ENCODE measurements around a stretch of chr14.

DNA sequence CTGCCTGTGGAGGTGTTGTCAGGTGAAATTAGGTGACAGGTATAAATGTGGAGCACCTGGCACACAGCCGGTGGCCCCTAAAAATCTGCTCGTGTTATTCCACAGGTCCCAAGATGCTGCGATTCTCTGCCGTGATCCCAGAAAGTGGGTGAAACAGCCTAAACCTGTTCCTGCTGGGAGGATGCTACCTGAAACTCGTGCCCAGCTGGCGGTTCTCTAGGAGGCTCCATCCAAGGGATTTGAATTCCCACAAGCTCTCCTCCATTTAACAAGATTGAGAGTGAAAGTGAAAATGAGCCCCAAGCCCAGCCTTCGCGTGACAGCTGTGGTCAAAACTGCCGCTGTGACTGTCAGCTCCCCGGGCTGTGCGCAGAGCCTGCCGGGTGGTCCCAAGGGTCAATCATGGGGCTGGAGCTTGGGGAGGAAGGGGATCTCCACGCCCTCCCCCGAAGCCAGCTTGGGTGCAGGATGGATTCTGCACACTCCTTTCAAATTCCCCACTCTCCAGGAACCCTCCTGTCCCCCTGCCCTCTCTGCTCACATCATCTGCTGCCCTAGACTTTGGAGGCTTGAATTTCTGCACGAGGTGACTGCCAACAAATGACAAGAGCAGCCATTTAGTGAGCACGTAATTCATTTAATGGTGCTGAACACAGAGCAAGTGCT is 5.4 kb downstream of the ASB2 start:
- PRO-cap: no peak

DNA sequence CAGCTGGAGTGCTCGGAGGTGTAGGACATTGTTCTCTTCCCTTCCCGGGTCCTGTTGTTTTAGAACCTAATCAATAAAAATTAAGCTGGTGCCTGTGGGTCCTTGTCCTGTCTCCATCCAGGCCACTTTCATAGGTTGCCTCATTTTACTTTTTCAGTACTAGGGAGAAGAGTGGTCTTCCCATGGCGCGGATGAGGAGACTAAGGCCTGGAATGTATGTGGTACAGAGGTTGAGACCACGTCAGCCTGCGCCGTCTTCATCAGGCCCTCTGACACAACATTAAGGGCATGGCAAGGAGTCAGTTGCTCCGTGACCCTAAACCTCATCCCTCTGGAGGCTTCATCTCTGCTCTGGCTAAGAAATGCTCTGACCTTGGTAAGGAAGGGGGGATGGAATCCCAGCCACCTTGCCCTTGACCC is 4.0 kb downstream of the ASB2 start:
- PRO-cap: no peak

DNA sequence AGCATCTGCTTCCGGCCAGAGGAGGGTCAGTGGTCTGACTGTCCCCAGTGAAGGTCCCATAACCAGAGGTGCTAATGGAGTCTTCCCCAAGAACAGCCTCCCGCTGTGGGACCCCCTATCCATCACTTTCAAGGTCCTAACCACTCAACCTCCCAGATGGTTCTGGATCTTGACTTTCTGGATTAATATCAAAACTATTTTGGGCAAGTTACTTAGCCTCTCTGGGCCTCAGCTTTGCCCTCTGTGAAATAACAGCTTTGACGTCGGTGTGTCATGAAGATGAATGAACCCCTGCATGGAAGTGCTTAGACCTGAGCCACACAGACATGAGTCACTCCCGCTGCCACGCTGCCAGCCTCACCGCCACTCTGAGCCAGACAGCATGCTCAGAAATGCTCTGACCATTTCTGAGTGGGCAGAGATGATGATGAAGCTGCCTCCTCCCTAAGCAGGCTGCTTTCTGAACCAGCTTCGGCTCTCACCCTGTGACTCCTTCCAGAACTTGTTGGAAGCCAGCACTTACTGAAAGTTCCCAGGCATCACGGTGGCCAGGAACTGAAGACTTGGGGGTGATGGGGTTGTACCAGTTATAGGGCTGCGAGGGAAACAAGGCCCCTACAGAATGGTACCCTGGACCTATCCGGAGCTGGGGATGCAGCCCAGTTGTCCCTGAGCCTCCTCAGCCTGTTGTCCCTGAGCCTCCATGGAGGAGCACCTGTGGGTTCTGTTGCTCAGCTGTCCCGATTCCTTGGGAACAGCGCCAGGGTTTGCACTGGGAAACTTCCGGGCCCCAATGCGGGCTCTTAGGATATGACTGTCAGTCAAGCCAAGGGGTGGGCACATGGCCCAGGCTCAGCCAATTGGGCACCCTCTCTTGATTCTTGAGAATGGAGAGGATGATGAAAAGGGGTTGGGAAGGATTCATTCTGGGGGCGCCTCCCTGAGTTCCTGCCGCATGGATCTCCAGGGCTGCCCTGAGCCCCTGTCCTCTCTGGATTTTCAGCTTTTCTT is 2.0 kb upstream of the CCDC197 start:
- PRO-cap: no peak

DNA sequence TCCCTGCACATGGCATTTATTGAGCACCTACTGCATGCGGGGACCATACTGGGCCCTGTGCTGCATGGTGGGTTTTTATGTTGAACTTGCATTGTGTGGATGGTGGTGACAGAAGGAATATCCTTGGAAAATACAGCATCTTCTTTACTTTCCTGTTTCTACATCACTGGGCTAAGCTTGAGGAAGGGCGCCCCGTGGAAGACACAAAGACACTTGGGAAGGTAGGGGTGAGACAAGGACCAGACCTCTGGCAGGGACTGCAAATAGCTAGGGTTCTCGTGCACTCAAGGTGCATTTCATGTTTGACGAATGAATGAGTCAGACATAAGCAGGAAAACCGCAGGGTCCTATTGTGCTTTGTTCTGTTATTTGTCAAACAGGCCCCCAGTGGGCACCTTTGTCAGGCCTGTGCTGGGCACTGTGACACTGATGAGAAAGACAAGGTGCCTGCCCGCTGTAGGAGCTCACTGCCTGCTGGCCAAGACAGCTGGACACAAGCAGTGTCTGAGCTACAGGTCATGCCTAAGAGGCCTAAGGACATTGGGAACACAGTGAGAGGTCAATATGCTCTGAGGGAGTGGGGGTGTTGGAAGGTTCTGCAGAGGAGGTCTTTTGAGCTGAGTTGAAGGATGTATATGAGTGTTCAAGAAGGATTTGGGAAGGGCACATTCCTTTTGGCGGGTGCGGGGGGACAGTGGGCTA is 2.3 kb downstream of the OTUB2 start:
- PRO-cap: no peak

DNA sequence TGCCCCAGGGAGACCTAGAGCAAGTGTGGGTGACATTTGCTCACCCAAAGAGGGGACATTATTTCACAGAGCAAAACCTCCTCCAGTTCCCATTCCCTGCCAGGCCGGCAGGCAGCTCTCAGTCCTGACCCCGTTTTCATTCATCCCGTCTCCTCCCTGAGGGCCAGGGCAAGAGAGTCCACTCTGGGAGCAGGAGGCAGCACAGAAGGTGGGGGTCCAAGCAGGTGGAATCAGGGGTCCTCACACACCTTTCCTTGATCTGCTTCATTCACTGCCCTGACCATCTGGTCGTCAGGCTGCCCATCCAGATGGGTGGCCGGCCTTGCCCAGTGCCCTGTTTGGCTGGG is 2.3 kb downstream of the SERPINA10 start:
- PRO-cap: no peak

DNA sequence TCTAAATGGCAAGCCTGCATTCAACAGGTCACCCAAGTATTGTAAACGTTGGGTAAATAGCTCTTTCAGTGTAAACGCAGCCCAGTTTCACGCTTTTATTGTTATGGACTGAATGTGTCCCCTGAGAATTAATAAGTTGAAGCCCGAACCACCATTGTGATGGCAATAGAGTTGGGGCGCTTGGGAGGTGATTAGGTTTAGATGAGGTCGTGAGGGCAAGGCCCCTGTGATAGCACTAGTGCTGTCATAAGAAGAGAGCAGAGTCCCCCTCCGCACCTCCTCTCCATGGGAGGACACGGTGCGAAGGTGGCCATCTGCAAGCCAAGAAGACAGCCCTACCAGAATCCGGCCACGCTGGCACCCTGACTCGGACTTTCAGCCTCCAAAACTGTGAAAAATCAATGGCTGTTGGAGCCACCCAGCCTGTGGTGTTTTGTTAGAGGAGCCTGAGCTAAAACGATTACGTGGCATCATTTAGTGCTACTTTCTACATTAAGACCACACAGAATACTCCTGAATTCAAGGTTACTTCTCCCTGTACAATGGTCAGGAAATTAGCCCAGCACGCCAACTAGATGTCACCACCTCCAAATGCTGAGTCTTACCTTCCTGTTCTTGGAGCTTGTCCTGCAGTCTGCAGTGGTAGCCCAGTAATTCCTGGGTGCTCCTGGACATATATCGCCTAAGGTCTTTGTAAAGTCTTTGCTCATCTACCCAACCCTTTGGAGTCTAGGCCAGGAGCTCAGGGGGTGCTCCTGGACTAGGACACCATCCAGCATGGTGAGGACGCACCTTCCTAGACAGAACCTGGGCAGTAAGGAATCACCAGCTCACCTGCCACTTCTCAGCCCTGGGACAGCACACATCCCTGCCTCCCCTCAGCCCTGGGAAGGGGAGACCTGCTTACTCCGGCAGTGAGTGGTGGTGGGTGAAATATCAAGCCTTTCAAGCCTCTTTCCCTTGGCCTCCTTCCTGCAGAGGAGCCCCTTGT is 769 bp downstream of the SERPINA10 start:
- PRO-cap: no peak

GRCh38 chr14:94317231-94317658 is 5.9 kb downstream of the SERPINA6 start:
- PRO-cap: no peak

GRCh38 chr14:94392055-94393137 is 4.0 kb upstream of the SERPINA1 start:
- PRO-cap: no peak

GRCh38 chr14:94481665-94482297 is 5.8 kb upstream of the SERPINA9 start:
- PRO-cap: no peak

DNA sequence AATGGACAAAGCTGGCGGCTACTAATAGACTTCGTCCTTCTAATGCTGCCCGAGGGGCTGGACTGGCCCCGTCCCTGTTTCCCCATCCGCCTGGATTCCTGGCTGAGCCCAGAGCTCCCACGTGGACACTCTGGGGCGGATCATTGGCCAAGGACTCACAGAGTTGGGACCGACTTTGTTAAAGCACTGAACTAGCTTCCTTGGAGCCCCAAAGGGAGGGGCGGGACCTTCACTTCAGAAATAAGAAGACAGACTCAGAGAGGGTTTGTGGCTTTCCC is 10.6 kb upstream of the SERPINA9 start:
- PRO-cap: bidirectional peak, plus-strand start at position 154 of the sequence, minus-strand start at position 96 of the sequence

- PRO-cap: no peak
Measured at GRCh38 chr14:94591132-94591655, 10.0 kb downstream of the SERPINA5 start.

DNA sequence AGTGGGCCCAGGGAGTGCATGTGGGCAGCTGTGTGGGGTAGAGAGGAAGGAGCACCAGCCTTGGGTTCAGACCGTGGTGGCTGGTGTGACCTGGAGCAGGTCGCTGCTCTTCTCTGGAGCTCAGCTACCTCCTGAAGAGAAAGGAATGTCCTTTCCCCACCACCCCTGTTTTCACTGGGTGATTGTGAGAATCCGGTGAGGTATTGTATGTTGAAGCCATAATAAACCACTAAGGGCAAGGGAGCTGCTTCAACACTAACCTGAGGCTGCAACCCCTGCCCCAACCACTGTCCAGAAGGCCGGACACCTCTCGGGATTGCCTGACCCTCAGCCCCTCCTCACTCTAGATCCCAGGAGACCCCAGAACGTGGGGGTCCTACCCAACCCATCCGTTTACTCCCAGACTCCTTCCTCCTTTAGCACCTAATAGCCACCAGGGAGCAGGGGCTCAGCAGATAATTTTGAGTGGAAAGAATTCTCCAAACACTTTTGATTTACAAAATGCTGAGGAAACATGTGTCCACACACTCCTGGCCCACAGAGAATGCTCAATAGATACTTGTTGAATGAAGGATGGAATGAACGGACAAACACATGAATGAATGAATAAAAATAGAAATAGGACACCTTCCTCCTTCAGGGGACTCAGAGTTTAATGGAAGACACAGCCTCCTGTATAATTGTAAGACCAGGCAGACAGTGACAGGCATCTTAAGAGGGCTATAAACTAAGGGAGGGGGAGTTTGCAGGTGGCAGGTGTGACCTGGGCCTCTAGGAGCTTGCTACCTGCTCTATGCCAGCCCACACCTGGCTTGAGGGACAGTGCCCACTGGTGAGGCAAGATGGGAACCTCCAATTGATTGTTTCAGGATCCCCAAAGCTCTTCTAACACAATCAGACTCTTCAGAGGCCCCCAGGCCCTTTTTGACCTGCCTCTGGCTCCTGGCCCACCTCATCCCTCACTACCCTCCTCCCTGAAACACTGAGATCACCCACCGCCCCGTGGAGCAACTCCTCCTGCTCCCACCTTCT is 8.9 kb downstream of the SERPINA3 start:
- PRO-cap: no peak

DNA sequence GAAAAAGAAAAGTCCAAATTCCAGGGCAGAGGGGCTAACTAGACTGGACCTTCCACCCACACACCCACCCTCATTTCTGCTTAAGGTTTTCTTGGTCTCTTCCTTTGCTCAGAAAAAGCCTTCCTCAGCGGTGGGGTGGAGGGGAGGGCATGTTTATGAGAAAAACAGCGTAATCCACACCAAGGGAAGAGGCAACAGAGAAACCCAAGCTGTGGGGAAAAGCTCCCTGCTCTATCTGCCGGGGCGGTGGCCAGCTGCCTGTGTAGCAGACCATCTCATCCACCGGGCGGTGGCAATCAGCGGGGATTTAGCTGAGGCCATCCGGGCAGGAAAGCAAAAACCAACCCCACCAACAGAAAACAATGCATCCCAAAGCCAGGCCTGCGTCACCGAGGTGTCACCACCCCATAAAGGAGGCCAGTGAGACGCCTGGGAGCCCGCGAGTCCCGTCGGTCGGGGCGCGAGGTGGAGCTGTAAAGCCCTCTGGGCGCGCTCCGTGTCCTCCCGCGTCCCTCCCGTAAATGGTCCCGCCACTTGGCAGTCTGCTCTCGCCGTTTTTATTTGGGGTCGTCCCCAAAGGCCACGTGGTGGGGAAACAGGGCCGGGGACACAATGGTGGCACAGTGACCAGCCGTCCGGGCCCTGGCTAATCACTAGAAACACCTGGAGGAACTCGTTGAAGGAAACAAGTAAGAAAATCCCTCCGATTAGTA is 94.5 kb upstream of the GSC start:
- PRO-cap: no peak

GRCh38 chr14:94945553-94946013 is 175.7 kb upstream of the GSC start:
- PRO-cap: no peak

DNA sequence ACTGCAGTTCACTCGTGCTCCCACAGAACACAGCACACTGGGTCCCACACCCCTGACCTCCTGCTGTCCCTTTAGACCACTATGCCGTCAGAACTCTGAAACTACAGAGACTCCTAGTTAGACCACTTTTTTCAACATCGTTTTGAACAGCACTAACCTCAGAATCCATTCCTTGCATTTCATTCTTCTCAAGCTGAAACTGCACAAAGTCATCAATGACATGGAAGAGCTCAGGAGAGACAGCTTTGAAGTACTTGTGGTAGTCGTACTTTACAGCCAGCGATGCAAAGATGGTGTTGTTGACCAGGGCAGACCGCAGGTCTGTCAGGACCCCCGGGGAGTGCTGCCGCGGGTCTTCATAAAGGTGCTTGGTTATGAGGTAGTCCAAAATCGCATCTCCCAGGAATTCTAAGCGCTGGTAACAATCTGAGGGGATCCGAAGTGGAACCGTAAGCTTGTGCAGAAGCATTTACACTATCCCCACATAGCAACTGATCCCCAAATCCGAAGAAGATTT is 63.5 kb downstream of the DICER1 start:
- PRO-cap: no peak

- PRO-cap: no peak
Measured at GRCh38 chr14:95103068-95103628, 54.2 kb downstream of the DICER1 start.

DNA sequence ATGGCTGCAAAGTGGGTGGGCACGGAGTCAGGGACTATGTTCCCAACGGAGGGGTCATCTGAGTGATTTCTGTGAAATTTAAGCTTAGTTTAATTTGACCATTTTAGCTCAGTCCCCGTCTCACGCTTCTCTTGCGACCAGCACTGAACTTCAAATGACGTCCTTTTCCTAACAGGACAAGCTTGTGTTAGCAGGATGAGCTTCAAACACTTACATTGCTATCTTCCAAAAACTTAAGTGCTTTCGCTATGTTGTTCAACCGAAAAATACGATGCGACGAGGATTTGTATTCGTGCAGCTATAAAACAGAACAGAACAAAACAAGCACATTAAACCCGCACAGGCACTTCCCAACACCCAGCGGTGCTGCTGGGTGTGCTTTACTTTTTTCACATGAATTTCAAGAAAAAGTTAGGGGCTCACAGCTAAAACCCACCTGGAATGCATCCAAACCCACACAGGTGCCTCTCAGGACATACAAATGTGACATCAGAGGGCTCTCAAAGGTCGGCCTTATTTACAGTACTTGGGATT is 64.2 kb upstream of the DICER1 start:
- PRO-cap: no peak

DNA sequence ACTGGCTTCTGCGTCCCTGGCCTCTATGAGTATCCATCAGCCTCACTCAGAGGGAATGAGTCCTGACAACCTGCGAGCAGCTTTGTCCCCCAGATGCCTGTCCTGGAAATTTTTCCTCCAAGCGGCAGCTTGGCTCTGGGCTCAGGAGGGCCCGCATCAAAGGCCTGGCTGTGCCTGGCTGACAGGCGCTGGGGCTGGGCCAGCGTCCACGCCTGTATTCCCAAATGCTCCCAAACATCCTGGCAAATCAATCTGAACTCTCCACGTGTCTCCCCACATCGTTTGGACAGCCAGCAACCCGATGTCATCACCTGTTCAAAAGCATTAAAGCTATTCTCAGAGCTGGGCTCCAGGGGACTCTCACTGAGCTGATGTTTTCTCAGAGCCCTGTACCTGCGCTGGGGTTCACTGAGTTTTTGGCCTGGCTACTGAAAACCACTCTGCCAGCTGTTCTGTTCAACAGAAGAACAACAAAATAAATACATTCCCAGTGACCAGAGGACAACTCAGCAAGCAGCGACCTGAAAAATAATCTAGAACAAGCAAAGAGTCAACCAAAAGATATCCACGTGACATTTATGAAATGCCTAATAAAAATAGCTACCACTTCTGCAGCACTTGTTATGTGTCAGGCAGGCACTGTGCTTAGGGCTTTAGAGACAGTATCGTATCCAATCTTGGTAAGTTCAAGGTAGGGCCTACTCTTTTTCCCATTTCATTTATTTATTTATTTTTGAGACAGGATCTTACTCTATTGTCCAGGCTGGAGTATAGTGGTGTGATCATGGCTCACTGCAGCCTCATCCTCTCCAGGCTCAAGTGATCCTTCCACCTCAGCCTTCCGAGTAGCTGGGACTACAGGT is 57.6 kb downstream of the CLMN start:
- PRO-cap: no peak

GRCh38 chr14:95300814-95301889 is 18.6 kb downstream of the CLMN start:
- PRO-cap: no peak

DNA sequence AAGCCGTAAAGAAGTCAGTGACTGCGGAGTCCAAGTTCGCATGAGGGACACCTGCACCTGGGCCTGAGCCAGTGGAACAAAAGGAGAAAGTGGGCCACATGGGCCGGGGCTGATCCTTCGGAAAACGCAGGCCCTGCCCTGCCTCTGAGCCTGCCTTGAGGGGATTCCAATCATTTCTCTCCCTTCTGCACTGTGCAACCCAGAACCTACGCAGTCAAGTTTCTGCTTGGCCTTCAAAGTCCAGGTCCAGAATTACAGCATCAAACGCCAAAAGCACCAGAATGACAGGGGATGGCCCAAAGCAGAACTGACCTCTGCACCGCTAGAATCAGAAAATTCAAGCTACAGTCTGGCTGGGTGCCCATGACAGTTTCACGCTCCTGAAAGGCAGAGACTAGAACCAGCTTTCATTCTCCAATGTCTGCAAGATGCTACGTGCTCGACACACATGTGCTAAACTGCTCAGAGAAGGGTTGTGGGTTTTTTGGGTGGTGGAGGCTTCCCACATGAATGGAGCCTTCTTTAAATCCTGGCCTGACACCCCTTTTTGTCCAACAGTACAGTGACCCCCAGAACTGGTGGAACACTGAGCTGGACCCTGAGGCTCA is 4.1 kb downstream of the CLMN start:
- PRO-cap: no peak